Progenitor cell of endocrine pancreas (in vitro differentiated cells): ENCODE measurements around the gene NRP1.

GRCh38 chr10:31120212-31120901 lies 88.7 kb upstream of the ZNF438 start:
- PRO-cap = no peak

DNA sequence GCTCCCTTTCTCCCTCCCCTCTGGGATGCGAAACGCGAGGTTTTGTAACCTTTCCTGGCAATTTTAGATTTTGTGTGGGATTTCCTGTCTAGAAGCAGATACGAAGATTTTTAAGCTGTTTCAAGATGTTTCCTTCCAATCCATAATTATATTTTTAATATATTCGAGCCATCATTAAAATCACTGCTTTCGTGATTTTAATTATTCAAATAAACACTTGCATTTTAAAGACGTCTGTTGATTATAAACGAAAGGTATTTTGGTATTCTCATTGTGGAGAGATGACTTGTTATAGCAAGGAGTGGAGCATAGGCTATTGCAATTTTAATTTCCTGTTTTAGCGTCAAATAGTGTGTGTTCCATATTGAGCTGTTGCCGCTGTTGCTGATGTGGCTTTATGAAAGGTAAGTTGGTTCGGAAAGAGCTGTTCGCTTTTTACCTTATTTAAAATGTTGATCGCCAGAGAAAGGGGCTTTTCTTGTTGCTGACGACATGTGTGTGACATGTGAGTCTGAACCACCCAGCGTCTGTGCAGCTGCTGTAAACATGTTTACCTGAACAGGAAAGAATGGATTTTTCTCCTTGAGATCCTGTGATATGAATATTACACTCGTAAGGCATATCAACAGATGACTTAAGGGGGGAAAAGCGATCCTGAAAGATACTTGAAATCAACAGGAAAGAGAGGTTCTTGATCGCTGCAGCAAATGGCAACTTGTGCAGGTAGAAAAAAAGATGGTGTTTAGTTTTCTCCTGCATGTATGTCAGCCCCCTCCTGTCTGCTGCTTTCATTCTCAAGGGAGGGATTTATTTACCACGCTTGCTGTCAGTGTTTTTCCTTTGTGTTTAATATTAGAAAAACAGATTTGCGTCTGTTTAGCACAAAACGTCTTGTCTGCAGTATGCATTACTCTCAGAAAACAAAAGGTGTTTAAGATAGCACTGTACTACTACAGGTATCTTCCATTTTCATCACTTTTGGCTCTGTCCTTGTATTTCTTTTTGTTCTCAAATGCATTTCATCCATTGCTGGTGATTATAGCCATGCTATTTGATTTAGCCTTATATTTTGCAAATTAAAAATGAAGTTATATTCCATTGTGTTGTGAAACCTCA lies 2.5 kb downstream of the ZEB1 start:
- PRO-cap = no peak

DNA sequence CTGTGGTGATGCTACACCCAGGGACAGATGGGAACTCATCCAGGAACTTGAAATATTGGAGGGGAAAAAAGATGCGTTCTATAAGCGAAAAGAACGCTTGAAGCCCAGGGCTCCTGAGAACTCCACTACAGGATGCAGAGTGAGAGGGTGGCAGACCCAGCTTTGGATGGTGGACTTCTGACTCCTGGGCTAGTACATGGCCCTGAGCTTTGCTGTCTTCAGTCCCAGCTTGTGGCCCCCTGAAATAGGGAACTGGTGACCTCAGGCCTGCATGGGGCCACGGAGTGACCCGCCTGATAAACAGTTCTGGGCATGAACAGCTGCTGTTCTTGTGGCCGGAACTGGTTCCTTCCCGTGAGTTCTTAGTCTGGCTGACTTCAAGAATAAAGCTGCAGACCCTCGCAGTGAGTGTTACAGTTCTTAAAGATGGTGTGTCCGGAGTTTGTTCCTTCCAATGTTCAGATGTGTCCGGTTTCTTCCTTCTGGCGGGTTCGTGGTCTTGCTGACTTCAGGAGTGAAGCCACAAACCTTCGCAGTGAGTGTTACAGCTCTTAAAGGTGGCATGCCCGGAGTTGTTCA lies 267.7 kb downstream of the ZEB1 start:
- PRO-cap = no peak

DNA sequence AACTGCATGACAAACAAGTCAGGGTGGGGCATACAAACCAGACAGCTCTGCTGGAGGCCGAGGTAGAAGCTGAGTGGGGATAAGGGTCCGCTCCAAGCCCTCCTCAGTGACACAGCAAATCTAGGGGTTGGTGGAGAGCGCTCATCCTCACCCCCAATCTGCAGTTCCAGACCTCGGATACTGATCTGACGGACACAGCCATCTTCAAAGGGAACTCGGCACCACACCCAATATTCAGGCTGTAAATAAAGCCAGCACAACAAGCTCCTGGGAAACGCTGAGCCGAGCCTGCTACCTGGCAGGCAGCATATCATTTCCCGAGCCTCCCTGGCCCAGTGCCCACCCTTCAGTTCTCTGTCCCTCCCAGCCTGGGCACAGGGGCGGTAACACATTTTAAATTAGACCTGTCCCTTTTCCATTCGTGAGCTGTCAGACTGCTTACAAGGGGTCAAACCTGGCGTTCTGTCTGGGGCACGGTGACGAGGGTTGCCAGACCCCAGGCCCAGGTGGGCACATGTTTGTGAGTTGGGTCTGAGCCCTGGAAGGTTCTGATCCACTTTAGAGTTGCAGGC lies 250.5 kb downstream of the ARHGAP12 start:
- PRO-cap = no peak

GRCh38 chr10:31701669-31702153 lies 226.9 kb downstream of the ARHGAP12 start:
- PRO-cap = no peak

DNA sequence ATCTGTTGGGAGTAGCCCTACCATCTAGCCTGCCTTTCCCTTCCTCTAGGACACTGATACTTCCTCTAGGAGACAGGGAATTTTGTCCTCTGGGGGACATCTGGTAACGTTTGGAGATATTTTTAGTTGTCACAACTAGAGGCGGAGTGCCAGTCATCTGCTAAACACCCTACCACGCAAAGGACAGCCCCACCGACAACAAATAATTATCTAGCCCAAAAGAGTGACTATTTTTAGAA lies 106.0 kb downstream of the ARHGAP12 start:
- PRO-cap = no peak

DNA sequence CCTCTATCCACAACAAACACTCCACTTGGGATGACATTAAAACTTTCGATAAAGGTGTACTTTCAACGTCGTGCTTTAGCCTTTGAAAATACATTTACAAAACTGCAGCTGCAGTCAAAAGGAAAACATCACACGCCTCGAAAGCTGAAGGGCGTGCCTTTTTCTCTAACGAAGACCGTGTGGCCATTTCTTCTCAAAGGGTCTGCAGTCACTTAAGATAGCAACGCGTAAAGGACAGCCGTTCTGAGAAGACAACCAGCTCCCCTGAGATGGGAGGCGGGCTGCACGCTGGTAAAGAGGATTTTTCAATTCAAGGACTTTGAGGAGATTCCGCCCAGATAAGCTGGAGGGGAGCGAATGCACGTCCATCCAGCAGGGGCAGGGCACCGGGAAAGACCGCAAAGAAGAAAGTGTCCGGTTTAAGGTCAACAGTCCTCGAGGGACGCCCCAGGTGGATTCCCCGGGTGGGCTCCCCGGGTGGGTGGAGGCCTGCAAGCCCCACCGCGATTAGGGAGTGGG lies 952 bp downstream of the ARHGAP12 start:
- PRO-cap = bidirectional peak, plus-strand start at position 428 of the sequence, minus-strand start at position 395 of the sequence

DNA sequence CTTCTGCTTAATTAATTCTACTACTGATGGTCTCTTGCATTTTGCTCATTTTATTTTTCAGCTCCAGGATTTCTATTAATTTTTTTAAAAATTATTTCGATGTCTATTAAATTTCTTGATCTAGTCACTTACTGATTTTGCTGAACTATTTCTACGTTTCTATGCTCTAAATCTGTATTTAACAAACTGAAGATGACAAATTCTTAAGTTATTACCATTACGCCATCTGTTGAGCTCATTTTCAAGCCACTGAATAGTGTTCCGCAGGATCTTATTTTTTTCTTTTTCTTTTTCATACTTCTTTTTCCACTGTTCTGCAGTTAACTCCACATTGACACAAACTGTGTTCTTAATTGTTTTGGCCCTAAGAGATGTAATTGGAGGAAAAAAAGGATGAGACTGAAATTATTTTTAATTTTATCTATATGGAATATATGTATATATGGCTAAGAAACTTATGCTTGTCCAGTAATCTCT lies 21.7 kb downstream of the KIF5B start:
- PRO-cap = no peak

- PRO-cap = no peak
Measured at GRCh38 chr10:32337717-32339034, 8.8 kb downstream of the EPC1 start.

DNA sequence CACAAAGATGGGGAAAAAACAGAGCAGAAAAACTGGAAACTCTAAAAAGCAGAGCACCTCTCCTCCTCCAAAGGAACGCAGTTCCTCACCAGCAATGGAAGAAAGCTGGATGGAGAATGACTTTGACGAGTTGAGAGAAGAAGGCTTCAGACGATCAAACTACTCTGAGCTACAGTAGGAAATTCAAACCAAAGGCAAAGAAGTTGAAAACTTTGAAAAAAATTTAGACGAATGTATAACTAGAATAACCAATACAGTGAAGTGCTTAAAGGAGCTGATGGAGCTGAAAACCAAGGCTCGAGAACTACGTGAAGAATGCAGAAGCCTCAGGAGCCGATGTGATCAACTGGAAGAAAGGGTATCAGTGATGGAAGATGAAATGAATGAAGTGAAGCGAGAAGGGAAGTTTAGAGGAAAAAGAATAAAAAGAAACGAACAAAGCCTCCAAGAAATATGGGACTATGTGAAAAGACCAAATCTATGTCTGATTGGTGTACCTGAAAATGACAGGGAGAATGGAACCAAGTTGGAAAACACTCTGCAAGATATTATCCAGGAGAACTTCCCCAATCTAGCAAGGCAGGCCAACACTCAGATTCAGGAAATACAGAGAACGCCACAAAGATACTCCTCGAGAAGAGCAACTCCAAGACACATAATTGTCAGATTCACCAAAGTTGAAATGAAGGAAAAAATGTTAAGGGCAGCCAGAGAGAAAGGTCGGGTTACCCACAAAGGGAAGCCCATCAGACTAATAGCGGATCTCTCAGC lies 114.0 kb downstream of the CCDC7 start:
- PRO-cap = no peak

DNA sequence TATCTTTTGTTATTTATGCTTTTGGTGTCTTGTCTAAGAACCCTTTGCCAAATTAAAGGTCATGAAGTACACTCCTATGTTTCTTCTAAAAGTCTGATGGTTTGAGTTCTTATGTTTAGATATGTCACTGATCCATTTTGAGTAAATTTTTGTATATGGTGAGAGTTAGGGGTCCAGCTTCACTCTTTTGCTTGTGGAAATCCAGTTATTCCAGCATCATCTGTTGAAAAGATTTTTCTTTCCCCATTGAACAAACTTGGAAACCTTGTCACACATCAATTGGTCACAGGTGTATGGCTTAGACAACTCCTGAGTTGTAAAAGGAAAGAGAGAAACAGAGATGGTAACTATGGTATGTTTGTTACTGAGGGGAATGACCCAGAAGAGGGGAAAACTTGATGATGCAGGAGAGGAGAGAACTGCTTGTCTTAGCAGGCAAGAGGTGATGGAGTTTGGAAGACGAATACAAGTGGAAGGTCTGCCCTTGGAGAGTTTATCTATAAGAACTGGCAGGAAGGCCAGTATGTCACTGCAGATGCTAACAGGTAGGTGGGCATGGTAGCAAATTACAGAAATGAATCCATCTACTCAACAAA lies 61.6 kb downstream of the ITGB1 start:
- PRO-cap = no peak

GRCh38 chr10:32954864-32955823 lies 2.9 kb downstream of the ITGB1 start:
- PRO-cap = no peak

- PRO-cap = no peak
Measured at GRCh38 chr10:33191236-33191483, 143.3 kb downstream of the NRP1 start.

DNA sequence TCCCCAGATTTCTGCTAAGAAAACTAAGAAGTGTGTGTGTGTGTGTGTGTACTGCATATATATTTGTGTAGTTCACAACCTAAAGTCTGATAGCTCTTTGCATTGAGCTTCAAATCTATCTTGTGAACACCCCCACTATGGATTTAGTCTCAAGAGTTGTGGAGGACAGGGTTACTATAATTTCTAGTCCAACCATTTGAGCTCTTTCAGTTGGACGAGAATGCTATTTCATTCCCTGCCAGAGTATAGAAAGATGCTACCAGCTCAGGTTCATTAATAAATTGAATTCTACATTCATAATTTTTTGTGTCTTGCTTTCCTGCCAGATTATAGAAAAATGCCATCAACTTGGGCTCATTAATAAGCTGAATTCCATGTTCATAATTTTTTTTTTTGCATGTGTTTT lies 1.6 kb downstream of the NRP1 start:
- PRO-cap = no peak

GRCh38 chr10:33334059-33334711 lies at the start of gene NRP1:
Gene NRP1, minus strand, starts transcription at chr10:33334667.
- PRO-cap = no peak

GRCh38 chr10:33337633-33337984 lies 3.1 kb upstream of the NRP1 start:
- PRO-cap = no peak

DNA sequence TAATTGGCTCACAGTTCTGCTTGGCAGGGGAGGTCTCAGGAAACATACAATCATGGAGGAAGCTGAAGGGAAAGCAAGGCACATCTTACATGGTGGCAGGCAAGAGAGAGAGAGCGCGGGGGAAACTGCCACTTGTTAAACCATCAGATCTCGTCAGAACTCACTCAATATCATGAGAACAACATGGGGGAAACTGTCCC lies 344.2 kb upstream of the NRP1 start:
- PRO-cap = no peak

GRCh38 chr10:33703892-33704273 lies 369.4 kb upstream of the NRP1 start:
- PRO-cap = no peak

DNA sequence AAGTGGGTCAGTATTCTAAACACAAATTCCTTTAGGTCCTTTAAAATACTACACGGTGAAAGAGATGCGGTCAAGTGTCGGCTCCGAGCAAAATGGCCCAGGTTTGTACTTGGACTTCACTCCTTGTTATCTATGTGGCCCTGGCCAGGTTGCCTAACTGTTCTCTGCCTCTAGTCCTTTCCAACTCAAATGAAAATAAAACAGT lies 344.8 kb downstream of the PARD3 start:
- PRO-cap = no peak

- PRO-cap = no peak
Measured at GRCh38 chr10:34760346-34760963, 54.6 kb downstream of the PARD3 start.